ENCODE measurements around a stretch of chr22.

DNA sequence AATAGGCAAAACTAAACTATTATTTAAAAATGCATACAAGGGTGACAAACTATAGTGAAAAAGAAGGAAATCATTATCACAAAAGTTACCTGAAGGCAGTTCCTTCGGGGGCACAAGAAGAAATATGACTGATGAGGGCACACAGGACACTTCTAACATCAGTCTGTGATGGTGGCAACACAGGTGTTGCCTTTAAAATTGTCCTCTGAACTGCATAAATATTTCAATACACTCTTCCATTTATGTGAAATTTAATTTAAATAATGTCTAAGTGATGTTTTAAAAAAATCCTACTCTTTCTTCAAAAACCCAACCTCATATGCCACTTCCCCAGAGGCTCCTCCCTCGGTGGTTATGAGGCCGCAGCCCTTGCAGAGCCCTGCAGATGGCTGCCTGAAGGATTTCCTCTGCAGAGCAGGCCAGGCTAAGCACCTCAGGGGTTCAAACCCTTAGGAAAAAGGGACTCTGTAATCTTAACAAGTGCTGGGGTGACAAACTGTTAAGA lies 25.3 kb downstream of the MORC2 start:
- RRBS, result no CpG with 5 or more reads among the region's 3 CpGs

GRCh38 chr22:30948722-30949110 lies 19.9 kb downstream of the MORC2 start:
- RRBS, result no CpG with 5 or more reads among the region's 5 CpGs

DNA sequence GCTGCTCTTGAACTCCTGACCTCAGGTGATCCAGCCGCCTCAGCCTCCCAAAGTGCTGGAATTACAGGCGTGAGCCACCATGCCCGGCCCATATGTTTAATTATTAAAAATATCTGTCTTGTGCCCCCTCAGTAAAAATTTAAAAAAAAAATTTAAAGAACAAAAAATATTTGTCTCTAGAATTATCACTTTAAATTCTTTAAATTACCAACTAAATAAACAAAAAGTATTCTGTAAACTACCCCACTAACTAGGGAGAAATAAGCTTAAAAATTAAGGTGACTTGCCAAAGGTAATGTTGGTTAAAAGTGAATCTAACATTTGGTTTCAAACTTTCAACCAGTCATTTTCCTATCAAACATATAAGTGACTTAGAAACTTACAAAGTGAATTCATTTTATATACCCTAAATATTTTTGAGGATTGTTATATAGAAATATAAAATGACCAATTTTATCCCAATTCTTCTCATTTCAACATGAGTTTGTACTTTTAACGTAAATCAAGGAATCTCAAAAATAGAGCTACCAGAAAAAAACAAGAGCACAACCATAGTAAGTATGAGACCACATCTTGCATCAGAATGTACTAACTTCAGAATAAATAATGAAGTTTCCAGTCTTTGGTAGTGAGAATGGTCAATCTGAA lies 7.4 kb downstream of the MORC2 start:
- RRBS, result no CpG with 5 or more reads among the region's 4 CpGs

- RRBS, result no CpG with 5 or more reads among the region's 21 CpGs
Observed at GRCh38 chr22:31124981-31126047, 2.5 kb downstream of the INPP5J start.

DNA sequence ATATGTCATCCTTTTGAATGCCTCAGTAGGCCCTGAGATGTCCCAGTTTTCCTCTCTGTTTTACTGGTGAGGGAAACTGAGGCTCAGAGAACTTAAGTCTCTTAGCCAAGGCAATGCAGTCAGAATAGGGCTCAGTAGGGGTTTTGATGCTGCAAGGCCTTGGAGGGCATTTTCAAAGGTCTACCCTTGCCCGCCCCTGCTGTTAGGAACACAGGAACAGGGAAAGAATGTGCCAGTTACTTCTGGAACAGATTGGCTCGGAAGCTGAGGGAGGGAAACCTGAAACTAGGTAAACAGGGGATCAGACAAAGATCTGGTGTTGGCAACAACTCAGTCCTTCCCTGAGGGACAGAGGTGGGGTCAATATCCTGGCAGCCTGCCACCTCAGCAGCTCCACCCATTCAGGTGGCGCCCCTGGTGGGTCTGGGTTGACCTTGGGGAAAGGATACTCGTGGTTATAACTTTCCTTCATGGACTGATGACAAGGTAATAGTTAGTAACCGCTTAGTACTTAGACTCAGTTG lies 8.6 kb downstream of the PLA2G3 start:
- RRBS, result no CpG with 5 or more reads among the region's 5 CpGs

DNA sequence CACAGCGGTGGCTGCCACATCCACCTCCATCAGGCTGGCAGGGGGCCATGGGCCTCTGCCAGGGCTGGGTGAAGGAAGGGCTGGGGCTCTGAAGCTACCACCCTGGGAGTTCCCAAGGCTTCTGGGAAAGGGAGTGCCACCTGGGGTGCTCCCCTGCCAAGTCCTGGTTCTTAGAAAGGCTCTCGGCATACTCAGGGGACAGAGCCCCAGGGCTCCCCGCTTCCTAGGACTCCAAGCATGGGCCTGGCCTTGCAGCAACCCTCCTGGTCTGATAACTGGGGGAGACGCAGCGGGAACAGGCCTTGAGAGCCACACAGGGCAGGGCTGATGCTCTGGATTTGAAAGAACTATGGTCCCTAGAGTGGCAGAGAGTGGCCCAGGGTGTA lies 478 bp upstream of the PLA2G3 start:
- RRBS, result no CpG with 5 or more reads among the region's 5 CpGs

- RRBS, result no CpG with 5 or more reads among the region's 4 CpGs
Observed at GRCh38 chr22:31192412-31193028, 19.6 kb upstream of the LIMK2 start.

DNA sequence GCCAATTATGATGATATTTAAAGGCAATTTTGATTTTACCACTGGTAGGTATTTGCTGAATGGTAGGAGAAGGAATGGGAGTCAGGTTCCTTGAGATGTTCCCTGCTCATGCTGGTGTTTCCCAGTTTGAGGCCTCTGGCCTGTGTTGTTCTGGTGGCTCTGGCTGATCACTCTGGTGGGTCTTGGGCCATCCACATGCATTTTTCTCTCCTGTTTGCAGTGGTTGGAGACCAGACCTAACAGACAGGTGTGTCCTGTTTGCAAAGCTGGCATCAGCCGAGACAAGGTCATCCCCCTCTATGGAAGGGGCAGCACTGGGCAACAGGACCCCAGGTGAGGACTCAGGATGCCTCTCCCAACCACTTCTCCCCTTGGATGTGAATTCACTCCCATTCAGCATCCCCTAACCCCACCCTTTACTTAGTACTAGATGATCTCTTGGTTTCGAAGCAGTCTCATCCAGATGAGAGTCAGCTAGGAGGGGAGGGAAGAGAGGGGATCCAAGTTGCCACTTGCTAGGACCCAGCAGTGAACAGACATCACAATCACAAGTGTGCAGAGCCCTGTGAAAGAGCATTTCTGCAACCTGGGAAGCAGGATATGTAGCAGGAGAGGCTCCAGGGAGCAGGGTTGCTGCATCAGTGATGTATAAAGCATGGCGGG lies 16.7 kb upstream of the LIMK2 start:
- RRBS, result no CpG with 5 or more reads among the region's 3 CpGs

DNA sequence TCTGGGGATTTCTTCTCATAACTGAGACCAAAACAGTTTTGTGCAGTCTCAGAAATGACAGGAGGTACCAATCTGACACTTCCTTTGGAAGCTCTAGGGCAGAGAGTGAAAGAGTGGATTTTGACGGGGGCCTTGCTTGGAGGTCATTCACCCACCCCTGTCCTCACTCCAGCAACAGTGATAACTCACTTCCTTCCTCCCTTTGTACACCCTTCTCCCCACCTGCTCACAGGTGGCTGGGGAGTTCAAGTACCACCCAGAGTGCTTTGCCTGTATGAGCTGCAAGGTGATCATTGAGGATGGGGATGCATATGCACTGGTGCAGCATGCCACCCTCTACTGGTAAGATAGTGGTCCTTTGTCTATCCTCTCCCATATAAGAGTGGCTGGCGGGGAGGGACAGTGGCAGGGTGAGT lies 33.4 kb downstream of the PIK3IP1 start:
- RRBS, result no CpG with 5 or more reads among the region's 2 CpGs

- RRBS, result no CpG with 5 or more reads among the region's 4 CpGs
Observed at GRCh38 chr22:31337240-31337575, 8.9 kb downstream of the PATZ1 start.

DNA sequence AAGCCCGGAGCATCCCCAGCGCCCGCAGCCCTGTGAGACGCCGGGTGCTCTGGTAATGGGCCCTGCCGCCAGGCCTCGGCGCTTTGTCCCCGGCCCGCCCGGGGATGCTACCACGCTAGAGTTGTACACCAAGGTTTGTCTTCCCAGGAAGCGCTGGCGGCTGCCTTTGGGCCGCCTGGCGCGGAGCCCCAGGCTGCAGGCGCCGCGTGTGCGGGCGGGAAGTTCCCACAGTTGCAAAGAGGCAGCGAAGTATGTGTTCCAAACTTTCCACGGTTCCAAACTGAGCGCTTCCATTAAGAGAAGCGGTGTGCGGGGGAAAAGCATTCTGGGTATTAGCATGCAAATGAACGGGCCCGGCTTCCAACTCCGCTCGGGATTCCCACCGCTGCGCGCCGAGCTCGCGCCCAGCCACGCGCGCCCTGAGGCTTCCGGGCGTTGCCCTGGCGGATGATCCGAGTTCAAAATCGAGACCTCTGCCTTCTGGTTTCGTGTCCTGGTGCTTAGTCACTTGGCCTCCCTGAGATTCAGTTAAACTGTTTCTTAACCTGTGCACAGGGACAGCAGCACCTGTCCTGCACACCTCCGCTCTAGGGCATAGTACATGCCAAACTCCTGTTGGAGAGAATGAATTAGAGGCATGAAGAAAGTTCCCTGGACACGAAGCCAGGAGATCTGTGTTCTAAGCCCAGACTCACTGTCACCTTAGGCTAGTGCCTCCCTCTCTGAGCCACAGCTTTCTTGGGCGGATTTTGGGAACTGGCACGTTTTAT lies 1.3 kb upstream of the PATZ1 start:
- RRBS, result 5% methylated on average over 20 of the region's 50 CpGs

GRCh38 chr22:31393986-31394300 lies 5.5 kb upstream of the DRG1 start:
- RRBS, result no CpG with 5 or more reads among the region's 2 CpGs

- RRBS, result 22% methylated on average over 3 of the region's 31 CpGs
Observed at GRCh38 chr22:31625339-31626227, 36.4 kb downstream of the PISD start.

DNA sequence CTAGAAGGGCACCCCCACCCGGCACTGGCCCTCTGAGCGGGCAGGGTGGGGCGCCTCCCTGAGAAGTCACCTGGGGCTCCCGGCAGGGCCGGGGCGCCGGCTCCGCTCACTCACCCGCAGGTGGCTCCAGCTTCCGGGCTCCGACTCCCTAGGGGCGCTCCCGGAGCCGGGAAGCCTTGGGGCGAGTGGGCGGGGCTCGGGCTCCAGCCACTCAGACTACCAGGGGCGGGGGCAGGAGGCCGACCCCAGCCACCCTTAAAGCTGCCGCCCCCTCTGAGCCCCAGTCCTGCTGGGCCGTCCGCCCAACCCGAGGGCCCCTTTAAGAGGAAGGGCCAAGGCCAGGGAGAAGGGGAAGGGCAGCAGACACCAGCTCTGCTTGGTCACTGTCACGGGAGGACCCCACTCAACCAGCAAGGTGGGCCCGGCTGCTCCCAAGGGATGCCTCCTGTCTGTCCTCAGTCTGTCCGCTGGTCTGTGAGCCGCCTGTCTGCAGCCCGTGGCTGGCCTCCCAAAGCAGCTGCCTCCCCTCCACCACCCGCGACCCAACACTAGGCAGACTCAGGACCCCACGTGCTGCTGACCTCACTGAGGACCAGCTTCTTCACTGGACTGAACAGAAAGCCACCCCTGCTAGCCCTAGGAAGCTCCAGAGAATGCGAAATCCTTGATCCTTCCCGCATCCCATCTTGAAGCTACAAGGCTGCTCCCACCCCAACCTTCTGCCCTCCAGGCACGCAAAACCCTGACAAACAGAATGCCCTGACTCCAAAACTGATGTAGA lies 31.1 kb downstream of the PISD start:
- RRBS, result 4% methylated on average over 7 of the region's 34 CpGs

GRCh38 chr22:31922983-31923643 lies 21.2 kb upstream of the YWHAH start:
- RRBS, result no CpG with 5 or more reads among the region's 7 CpGs

DNA sequence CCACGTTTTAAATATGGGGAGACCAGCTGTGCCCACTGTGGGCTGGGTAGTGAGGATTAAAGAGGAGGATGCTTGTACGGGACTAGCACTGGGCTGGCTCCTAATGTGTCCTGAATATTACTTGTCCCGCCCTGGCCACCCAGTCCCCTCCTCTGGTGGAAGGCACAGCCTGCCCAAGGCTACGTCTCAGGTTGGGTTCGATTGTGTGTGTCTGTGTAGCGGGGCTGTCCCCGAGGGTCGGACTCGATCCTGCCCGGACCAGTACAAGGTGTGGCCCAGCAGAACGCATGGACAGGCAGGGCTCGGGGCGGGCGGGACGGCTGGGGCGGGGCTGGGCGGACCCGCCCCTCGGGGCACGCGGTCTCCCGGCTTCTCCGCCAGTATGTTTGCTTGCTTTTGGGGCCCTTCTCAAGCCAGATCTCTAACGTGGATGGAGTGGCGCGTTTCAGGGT lies 580 bp upstream of the YWHAH start:
- RRBS, result 3% methylated on average over 6 of the region's 26 CpGs

DNA sequence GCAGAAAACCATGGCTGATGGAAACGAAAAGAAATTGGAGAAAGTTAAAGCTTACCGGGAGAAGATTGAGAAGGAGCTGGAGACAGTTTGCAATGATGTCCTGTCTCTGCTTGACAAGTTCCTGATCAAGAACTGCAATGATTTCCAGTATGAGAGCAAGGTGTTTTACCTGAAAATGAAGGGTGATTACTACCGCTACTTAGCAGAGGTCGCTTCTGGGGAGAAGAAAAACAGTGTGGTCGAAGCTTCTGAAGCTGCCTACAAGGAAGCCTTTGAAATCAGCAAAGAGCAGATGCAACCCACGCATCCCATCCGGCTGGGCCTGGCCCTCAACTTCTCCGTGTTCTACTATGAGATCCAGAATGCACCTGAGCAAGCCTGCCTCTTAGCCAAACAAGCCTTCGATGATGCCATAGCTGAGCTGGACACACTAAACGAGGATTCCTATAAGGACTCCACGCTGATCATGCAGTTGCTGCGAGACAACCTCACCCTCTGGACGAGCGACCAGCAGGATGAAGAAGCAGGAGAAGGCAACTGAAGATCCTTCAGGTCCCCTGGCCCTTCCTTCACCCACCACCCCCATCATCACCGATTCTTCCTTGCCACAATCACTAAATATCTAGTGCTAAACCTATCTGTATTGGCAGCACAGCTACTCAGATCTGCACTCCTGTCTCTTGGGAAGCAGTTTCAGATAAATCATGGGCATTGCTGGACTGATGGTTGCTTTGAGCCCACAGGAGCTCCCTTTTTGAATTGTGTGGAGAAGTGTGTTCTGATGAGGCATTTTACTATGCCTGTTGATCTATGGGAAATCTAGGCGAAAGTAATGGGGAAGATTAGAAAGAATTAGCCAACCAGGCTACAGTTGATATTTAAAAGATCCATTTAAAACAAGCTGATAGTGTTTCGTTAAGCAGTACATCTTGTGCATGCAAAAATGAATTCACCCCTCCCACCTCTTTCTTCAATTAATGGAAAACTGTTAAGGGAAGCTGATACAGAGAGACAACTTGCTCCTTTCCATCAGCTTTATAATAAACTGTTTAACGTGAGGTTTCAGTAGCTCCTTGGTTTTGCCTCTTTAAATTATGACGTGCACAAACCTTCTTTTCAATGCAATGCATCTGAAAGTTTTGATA lies 12.3 kb downstream of the YWHAH start:
- RRBS, result no CpG with 5 or more reads among the region's 19 CpGs

DNA sequence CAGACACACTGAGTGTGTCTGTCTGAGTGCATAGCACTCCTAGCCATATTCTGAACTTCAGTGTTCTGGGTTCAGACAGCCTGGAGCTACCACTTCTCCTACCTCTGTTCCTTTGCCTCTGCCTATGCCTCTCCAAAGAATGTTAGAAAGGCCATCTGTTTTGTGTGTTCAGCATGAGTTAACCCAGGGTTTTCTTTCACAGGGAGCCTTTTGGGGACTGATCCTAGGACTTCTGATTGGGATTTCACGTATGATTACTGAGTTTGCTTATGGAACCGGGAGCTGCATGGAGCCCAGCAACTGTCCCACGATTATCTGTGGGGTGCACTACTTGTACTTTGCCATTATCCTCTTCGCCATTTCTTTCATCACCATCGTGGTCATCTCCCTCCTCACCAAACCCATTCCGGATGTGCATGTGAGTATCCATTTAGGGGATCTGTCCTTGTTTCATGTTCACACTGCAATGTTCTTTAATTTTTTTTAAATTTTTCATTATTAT lies 57.2 kb downstream of the C22orf42 start:
- RRBS, result no CpG with 5 or more reads among the region's 6 CpGs

GRCh38 chr22:32360068-32360758 lies 2.5 kb downstream of the RFPL3 start:
- RRBS, result no CpG with 5 or more reads among the region's 19 CpGs

Measured in AG04449 (cell line).